Pulmonary artery (tissue), 1 donor: ENCODE results near the genes EARS2, RBBP6 and ZKSCAN2.

DNA sequence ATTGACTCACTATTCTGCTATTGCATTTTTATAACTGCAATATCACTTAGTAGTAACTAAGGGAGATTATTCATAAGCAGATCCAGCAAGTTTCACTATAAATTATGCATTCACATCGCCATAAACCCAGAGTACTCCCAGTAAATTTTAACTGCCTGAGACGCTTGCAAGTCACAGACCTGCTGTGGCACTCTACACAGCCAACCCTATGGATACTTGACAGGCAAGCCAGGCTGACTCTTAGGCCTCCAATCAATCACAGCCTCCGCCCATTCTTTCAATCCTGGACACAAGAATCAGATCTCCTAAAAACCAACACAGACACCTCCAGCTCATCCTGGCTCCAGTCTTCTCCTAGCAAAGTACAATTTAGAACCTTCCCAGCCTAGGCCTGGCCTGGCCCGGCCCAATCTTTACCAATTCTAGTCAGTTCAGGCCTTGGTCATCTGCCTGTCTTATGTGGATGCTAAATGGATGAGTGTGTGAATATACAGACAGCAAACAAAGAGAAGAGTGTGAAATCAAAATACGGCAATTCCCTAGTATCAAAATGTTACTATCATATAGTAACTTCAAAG lies 28.1 kb downstream of the USP31 start:
- PRO-cap, result no peak

- PRO-cap, result no peak
These were observed 8.4 kb downstream of the USP31 start for GRCh38 chr16:23140742-23141396.

DNA sequence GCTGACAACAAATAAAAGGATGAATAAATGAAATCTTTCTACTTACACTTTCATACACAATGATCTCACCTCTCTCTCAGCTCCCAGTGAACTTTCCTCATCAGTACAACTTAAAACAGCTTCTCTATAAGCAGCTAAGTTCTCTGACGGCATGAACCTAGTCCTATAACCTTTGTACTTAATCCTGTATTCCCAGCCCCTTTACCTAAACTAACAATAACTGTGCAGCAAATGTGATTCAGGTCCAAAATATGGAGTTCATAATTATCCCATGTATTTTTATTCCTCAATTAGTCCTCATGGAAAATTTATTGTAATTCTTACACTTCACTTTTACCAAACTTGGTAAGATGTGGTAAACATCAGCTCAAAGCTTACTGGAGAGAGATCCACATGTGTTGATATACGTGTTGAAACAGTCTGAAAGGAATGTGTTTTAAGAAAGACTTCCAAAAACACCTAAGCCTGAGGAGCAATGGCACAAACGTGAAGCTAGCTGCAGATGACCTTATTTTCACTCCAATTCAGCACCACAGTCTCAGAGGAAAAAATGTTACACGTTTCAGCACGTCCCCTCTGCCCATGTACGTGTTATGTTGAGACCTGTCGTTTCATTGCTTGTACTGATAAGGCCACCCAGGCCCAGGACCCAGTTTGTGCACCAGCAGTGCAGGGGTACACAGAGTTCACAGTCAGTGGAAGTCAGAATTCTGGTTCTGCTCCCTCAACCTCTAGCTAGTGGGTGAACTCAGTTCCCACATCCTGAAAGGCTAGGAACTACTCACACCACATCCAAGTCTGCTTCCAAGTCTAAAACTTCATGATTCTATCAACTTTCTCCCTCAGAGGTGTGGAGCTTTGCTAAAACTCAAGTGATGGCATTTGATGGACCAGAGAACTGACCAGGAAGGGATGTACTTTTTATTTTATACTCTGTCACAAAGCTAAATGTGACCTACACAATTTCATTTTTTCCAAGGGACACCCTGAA lies 7.1 kb downstream of the USP31 start:
- PRO-cap, result no peak

DNA sequence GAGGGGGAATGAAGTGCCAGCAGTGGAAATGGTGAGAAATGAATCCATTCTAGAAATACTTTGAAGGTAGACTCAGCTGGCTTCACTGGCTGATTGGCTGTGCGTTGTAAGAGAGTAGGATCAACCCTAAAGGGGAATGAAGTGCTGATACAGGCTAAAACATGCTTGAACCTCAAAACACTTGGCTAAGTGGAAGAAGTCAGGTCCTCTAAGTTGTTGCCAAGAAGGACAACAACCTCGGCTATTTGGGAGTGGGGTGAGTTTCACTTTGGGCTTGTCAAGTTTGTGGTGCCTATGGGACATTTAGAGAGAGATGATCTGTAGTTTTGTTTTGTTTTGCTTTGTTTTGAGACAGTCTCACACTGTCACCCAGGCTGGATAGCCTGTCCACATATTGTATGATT lies 24.0 kb upstream of the SCNN1B start:
- PRO-cap, result no peak

- PRO-cap, result no peak
These were observed 13.5 kb upstream of the COG7 start for GRCh38 chr16:23466205-23467133.

DNA sequence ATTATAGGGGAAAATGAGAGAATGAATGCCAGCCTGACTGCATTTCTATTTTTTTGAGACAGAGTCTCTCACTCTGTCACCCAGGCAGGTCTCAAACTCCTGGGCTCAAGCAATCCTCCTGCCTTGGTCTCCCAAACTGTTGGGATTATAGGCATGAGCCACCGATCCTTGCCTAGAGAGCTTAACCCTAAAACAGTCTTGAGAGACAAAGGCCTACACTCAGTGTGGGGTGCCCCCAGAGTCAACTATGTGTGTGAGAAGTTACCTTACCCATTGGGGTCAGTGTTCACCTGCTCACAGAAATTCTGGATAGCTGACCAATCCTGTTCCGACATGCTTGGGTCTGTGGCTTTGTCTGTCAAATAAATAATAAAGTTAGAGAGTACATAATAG lies 14.9 kb downstream of the GGA2 start:
- PRO-cap, result no peak

GRCh38 chr16:23497129-23497956 lies 13.0 kb downstream of the GGA2 start:
- PRO-cap, result unidirectional peak, minus-strand start at chr16:23497391

DNA sequence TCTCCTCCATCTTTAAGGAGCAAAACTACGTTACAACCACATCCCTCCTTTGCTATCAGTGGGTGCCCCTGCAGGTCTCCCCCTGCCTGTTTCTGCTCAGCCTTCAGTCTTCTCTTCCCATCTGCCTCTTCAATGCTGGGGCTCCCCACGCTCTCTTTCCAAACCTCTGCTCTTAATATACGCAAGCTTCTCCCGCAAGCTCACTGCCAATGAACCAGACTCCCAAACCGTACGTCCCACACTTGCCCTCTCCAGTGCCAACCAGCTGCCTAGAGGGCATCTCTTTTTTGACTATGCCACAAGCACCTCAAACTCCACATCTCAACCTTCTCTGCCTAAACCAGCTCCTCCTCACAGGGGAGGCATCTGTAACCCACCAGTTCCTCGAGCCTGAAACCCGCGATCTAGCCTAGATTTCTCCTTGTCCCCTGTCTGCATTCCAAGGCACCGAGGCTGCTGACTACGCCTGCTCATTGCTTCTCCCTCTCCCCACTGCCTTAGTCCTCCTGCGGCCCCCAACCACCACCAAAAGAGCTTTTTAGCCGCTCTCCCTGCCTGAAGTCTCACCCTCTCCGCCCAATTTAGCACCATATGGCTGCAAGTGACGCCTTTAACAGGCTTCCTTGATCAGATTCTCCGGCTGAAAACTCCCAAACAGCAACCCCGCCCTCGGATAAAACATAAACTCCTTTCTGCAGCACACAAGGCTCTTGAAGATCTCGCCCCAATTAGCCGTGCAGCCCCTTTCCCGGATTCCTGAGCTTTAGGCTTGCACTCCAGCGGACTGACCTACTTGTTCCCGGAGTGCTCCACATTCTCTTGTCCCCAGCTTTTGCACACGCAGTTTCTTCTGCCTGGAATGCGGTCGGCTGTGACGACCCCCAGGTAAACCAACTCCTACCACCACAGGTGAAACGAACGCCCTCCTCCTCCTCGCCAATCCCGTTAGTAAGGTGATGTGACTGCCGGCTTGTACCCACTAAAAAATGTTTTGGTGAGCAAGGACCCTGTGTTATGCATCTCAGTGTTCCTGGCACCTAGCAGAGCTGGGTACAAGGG lies 1.5 kb downstream of the GGA2 start:
- PRO-cap, result no peak

DNA sequence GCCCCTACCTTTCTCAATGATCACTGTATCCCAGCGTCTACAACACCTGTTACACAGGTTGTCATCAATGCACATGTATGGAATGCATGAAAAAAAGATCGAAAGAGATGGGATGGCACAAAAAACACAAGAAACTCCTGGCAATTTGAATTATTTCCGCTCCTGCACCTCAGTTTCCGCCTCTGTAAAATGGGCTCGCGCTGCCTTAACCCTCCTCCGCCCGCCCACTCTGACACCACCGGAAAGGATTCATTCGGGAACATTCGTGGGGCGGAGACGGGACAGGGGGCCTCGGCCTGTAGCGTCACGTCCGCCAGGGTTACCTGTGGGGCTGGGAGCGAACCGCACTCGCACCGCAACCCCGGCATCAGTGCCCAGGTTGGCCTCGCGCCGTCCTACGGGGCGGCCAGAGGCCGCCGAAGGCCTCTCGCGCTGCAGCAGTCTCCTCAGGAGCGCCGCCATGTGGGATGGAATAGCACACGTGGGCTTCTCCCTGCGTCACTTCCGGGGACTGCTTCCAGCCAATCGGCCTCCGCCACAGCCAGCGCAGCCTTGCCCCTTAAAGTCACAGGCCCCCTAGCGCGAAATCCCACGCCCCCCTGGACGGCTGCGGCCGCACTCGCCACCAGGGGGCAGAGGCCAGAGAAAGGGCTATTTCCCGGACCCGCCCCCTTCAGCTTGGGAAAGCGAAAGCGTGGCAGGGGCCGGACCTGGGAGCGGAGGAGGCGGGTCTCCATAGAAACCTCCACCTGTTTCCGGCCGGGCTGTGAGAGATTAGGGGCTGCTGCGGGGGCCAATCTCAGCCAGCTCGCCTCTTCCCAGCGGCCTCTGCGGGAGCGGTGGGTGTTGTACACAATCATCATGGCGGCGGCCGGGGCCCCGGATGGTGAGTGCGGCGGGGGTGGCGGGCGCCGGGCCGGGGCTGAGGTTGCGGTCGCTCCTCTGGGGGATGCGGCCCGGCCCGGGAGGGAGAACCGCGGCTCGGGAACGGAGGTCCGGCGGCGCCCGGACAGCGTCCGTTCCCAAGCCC lies at the start of gene EARS2:
EARS2 (minus strand) TSS at position 469 of the 1,030 bp plus-strand sequence.
- PRO-cap, result bidirectional peak, plus-strand start at position 681 of the sequence, minus-strand start at position 454 of the sequence; unidirectional peak, plus-strand start at position 889 of the sequence

GRCh38 chr16:24539481-24540563 lies at the start of gene RBBP6:
Gene RBBP6 (plus strand): TSS chr16:24539566.
- PRO-cap, result bidirectional peak, plus-strand start at chr16:24539584, minus-strand start at chr16:24539377

DNA sequence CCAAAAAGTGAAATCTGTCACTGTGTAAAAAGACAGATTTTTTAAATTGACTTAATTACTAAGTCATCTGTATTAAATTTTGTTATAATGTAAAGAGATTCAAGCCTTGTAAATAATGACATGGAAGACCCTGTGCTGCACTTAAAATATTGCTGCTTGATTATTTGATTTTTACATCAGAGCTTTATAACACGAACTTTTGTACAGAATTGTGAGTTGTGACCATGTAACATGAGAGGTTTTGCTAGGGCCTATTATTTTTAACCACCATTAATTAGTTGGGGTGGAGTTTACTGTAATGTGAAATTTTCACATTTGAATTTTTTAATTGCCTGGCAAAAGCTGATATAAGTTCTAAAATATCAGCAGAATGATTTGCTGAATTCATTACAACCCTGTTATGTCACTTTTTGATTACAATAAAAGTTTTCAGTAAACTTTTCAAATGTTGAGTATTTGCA lies 33.1 kb downstream of the RBBP6 start:
- PRO-cap, result no peak

DNA sequence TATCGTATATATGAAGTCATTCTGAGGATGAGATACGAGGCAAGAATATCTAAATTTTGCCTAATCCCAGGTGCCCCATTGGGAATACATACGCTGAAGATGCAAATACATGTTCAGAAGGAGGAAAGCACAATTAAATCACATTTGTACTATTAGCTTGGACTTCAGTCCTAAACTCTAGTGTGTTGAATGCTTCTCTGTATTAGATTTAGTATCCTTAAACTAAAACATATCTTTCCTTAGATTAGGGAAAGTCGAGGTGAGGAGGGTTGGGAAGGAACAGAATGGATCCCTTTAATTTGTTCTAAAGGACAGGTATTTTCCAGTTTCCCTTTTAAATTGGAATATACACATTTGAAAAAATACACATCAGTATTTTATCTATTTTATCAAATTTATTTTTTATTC lies 37.7 kb downstream of the TNRC6A start:
- PRO-cap, result no peak

DNA sequence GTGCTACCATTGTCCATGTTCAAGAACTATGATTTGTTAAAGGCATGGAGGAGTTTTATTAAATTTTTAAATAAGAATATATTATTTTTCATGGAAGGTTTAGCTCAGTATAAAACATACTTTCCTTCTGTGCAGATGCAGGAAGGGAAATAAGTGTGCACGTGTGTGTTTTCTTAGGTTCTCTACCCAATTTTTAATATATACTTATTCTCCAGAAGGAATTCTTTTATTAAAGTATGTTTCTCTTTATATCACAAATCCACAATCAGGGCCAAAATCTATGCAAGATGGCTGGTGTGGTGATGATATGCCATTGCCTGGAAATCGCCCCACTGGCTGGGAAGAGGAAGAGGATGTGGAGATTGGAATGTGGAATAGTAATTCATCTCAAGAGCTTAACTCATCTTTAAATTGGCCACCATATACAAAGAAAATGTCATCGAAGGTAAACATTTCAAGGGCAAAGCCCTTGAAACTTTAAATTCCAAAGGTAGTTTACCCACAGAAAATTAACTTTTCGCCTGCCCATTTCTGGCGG lies 51.4 kb upstream of the SLC5A11 start:
- PRO-cap, result no peak

DNA sequence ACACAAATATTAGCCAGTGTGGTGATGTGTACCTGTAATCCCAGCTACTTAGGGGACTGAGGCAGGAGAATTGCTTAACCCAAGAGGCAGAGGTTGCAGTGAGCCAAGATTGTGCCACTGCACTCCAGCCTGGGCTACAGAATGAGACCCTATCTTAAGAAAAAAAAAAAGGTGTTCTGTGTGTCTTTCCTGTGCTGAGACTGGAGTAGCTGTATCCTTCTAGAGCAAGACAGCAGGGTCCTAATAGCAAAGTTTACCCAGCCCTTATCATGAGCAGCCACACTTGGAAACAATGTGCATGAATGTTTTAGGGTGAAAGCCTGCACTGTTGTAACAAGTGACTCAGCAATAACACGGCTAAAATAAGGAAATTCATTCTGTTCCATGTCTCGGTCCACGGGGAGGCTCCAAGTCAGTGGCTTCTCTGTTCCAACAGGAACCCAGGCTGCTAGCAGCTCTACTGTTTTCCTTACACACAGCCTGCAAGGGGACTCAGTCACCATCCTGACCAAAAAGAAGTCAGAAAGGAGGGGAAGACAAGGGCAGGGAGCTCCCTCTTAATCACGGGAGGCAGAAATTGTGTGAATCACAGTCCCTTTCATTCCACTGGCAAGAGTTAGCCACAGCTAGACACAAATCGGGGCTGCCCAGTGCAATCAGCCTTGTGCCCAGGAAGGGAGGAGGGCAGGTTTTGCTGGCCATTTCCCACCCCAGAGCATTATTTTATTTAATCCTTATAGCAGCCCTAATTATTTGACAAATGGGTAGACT lies 7.0 kb upstream of the SLC5A11 start:
- PRO-cap, result no peak

- PRO-cap, result unidirectional peak, minus-strand start at chr16:24988719
These were observed 26.3 kb downstream of the ARHGAP17 start for GRCh38 chr16:24988504-24989563.

DNA sequence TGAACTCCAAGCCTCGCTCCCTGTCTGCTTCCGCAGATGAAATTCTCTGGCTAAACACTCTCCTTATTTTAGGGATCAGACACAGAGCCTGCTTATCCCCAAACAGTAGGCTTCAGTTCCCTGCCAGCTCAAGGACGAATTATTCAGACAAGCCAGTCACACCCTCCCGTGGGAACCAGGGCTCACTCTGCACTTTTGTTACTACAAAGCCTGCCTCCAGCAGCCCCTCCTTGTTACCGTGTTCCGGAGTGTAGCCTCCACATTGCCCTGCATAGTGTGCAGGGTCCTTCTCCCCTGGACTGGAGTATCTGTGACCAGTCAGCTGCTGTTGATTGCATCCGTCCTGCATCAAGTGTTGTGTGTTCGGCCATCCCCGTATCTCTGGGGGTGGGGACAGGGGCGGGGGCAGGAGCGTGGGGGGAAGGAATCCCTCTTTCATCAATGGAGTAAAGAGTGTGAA lies 46.5 kb upstream of the LCMT1 start:
- PRO-cap, result no peak

DNA sequence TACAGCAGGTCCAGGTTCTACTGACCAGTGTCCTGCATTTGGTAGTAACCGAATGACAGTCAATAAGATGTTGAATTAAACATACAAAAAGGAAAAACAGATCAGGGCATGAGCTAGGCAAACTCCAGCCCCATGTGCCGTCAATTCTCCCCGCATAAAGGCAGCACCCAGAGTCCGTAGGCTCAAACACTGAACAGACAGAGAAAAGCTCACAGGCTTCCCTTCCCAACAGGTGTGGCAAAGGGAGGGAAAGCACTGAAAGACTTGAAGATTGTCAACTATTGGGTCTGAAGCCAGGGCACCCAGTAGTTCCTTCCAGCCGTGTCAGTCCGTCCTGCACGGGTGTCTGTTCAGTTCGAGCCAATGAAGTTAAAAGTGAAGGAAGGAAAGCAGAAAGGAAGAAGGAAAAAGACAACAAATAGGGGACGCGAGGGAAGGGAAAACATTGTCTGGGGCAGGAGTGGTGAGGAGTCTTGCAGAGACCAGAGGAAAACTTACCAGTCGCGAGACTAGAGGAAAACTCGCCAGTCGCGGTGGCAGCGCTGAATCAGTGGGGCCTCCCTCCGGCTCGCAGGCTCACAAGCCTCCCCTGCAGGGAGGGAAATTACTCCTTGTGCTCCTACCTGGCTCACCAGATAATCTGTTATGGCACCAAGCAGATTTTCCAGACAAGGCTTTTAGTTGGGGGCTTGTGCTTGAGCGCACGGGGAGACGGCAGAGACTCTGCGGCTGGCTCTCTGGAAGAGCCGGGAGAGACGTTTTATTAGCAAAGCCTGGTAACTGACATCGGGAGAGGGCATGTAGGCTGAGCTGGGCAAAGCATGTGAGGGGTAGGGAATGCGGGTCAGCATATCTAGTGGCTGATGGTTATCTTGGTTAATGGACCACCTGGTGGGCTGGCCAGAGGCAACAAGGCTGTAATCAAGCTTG lies 36.9 kb downstream of the LCMT1 start:
- PRO-cap, result no peak

DNA sequence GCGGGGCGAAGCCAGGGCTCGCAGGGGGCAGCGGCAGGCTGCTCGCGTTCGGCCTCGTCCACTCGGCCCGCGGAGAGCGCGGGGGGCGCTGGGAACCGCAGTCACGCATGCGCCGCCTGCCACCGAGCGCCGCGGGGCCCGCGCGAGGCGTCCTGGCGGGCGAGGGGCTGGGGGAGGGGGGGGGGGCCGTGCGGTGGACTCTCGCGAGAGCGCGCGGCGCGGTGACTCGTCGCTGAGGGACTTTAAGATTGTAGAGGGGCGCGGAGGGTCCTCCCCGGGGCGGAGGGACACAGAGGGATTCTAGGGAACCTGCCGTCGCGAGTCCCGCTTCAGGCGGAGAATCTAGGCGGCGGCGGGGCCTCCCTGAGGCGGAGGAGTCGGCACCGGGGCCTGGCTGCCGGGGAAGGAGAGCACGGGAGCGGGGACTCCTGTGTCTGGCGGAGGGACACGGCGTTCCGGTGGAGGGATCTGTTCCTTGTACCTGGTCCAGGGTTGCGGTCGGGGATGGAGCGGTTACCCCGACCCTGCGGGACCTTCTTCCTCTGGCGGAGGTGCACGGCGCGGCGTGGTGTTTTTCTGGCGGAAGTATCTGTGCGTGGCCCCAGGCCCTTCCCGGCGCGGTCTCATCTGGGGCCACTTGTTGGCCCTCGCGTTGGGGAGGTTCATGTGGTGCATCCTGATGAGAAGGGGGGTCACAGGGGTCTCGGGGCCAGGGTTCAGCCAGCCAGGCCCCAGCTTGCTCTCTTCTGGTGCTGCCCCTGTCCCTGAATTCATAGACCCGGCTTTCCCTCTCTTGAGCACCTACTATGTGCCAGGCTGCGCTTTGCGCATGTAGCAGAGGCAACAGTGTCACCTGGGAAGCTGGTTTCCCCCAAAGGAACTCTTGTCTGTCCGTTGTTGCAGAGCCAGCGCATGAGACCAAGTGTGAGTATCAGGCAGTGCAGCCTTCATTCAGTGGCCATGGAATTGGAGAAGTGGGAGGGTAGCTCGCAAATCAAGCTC lies at the start of gene ZKSCAN2:
ZKSCAN2 (minus strand) TSS at position 90 of the 1,002 bp plus-strand sequence.
- PRO-cap, result bidirectional peak, plus-strand start at position 170 of the sequence, minus-strand start at position 64 of the sequence

DNA sequence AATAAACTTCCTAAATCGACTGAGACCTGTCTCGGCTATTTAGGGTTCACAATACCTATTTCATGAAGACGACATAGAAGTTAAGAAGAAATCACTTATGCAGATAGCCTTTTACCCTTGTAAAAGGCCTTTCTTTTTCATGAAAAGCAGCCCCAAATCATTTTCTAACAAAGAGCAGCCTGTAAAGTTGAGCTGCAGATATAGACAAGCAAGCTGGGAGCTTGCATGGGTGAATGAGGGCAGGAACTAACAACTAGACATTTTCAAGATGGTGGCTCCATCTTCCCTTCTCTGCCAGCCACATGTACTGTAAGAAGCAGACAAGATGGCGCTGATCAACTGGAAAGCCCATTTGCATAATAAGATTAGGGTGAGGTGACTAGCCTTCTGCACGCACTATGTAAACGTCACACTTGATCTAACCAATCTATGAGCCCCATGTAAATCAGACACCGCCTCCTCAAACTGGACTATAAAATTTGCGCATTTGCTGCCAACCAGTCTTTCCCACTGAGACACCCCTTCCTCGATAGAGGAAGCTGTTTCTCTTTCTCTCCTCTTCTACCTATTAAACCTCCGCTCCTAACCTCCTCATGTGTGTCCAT lies 4.6 kb upstream of the KDM8 start:
- PRO-cap, result no peak

DNA sequence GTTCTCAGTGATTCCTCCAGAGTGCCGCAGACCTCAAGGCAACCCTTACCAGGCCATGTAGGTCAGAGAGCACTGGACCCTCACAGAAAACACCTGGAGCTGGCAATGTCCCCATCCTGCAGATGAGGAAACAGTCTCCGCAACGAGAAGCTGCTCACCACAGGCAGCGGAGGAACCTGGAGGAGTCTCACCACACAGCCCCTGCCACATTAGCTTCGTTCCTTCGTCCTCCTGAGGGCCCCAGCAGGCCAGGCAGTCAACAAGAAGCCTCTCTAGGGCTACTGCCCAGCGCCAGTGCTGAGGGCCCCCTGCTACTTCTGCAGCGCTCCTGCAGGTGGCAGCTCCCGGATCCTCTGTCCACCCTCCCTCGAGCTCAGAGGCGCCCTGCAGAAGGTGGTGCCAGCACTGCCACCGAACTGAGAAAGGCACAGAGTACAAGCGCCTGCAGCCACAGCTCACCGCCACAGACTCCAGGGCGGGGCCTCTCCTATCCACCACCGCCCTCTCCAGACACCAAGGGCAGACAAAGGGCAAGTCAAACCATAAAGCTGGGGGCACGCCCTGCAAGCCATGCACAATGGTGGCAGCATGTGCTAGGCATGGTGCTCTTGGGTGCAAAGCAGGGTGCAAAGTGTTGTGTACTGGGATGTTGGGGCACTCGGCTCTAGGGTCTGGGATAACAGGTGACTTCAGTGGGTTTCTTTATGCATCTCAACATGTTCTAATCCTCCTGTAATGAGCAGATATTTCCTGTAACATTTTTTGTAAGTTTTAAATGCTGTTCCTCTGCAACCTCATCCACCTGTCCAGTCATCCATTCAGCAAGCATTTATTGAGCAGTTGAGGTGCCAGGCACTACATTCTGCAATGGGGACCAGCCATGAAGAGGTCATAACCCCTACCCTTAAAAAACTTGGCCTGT lies 27.4 kb downstream of the KDM8 start:
- PRO-cap, result no peak